H7 (cell line): Measurements from ENCODE around the genes TINAG, GFRAL and BMP5.

- RAMPAGE, long total RNA = no peak
Measured at GRCh38 chr6:53662392-53662853, 3.1 kb downstream of the KLHL31 start.

GRCh38 chr6:53825822-53826076 is 30.9 kb downstream of the LRRC1 start:
- RAMPAGE, long total RNA = no peak

- RAMPAGE, long total RNA = no peak
Measured at GRCh38 chr6:53856008-53856819, 61.4 kb downstream of the LRRC1 start.

DNA sequence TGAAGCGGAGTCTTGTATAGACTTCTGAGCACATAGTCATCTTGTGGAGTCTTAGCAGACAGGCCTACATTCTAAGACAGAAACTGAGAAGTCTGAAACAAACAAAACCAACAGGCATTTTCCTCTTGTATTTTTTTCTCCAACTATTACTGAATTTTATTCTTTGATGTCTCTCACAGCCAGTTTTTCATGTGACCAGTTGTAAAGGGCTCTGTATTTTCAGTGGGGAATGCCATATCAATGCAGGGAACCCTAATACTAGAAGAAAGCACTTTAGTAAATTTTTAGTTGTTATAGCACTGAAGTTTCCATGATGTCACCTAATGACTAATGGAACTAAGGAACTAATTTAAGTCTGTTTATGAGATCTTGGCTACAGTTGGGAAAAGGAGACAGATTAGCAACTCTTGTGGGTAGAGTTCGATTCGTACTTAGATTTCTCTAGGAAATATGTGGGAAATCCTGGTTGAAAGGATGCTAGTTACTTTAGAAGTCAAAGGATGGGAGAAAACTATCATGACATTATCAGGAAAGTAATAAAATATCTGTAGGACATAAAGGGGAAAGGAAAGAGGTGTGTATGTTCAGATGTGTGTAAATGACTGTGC is 103.2 kb downstream of the LRRC1 start:
- RAMPAGE, long total RNA = no peak

DNA sequence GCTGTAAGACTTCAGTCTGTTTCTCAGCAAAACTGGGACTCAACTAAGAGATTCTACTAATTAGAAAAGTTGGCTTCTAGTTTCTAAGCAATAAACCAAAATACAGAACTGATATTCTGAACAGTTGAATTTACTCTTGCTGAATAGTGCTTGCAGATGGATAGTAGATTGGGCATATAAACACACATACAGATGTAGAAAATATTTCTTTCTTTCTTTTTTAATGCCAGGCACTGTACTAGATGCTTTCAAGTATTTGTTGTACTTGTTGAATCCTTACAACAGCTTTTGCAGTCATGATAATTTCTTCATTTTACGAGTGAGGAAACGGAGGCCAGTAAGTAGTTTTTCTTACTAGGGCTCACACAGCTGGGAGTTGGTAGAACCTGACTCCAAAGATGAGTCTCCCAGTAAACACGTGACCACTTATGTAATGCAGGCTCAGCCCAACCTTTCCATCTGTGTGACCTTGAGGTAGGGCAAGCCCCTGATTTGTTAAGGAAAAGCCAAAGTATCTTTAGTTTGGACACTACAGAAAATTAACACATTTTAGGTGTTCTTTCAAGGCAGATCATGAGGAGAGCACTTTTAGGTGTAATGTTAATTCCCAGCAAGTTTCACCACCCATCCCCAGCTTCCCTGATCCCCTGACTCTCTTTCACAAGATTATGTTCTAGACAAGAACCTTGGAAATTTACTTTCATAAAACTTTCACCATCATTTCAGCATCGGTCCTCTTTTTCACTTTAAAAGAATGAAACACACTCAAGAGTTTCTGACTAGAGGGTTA is 111.2 kb downstream of the LRRC1 start:
- RAMPAGE, long total RNA = no peak

DNA sequence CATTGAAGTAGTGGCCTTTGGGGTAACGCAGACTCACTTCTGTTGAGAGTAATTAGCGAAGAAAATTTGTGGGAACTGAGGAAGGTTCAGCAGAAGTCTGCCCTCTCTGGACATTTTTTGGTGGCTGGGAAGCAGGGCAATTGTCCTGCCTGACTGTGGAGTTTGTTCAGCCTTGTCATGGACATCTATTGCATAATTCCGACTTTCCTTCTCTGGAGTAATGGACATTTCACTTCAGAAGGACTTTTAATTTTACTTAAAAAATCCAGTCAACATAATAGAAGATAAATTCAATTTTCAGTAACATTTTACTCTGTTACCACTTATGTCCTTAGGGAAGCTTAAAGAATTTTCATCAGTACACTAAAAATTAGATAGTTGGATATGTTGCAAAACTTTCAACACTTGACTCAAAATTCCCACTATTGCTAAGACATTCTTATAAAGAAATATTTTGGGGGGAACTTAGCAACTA is 100.8 kb upstream of the MLIP start:
- RAMPAGE, long total RNA = no peak

GRCh38 chr6:54010882-54011180 is 100.4 kb upstream of the MLIP start:
- RAMPAGE, long total RNA = no peak

GRCh38 chr6:54308308-54308752 is at the start of gene TINAG:
Gene TINAG, plus strand, starts transcription at chr6:54308441.
- RAMPAGE, long total RNA = no peak

DNA sequence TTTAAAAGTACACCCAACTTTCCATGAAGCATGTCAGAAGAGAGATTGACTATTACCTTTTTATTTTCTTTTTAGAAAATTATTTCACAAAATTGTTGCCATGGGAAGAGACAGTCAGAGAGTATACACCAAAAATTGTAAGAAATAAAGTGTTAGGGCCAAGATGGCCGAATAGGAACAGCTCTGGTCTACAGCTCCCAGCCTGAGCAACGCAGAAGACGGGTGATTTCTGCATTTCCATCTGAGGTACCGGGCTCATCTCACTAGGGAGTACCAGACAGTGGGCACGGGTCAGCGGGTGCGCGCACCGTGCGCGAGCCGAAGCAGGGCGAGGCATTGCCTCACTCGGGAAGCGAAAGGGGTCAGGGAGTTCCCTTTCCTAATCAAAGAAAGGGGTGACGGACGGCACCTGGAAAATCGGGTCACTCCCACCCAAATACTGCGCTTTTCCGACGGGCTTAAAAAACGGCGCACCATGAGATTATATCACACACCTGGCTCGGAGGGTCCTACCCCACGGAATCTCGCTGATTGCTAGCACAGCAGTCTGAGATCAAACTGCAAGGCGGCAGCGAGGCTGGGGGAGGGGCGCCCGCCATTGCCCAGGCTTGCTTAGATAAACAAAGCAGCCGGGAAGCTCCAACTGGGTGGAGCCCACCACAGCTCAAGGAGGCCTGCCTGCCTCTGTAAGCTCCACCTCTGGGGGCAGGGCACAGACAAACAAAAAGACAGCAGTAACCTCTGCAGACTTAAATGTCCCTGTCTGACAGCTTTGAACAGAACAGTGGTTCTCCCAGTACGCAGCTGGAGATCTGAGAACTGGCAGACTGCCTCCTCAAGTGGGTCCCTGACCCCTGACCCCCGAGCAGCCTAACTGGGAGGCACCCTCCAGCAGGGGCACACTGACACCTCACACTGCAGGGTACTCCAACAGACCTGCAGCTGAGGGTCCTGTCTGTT is 115.0 kb downstream of the FAM83B start:
- RAMPAGE, long total RNA = no peak

- RAMPAGE, long total RNA = no peak
Measured at GRCh38 chr6:55327281-55327519, at the start of gene GFRAL. Gene GFRAL, plus strand, starts transcription at chr6:55327469.

DNA sequence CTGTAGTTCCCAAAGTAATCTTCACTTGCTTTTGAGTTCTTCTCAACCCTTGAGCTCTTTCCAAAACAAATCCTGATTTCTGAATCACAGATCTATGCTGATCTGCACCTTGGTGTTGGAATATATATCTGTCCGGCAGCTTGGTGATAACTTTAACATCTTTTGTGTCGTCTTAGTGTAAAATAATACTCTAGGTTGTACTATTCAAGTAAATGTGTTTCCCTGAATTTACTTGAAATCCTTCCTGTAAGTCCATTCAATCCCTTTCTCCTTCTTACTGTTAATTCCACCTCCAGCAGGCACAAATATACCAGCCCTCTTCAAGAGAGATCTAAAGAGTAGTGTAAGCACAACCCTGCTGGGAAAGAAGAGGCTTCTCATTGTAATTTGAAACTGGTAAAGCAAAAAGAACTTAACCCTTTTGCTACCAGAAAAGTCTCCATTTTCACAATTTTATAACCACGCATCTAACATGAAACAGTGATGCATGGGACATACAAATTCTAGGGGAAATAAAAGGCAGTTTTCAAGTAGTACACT is at the start of gene BMP5:
Gene BMP5 (minus strand): TSS at position 340 of the 540 bp plus-strand sequence.
- RAMPAGE, long total RNA = no peak

DNA sequence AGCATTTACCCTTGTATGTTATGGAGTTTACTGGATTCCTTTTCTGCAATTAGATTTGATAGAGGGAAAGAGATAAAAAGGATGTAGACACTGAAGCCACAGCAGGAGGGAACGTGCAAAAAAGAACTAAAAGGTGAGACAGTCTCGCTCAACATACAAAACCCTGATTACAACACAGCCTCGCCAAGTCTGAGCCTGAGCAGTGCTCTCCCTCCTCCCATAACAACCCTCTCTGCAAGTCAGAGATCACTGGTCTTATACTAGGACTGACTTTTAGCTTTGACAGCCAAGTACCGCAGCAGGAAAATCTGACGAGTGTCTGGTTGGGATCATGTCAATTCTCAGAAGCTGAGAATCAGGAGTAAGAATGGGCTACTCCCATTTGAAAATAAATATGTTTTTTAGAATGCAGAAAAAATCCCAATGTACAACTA is 118.7 kb upstream of the COL21A1 start:
- RAMPAGE, long total RNA = no peak

- RAMPAGE, long total RNA = no peak
Measured at GRCh38 chr6:56497661-56498140, 250.3 kb upstream of the COL21A1 start.

DNA sequence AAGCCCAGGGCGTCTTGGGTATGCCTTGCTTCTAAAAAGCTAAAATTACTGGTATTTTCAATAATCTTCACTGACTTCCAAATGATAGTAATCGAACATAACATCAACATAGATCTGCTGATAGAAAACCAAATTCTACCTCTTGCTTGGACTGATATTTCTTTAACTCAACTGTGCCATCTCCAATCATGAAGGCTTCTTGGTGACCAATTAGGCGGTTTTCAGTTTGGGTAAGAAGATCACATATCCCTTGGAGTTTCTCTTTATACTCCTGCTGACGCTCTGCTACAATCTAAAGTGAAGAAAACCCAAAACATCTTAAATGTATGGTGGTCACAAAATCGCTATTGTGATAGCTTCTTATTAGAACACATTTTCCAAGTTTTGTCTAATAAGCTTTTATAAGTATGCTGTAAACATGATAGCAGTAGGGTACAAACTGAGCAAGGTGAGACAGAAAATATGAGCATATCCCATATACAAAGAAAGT is 352.6 kb upstream of the COL21A1 start:
- RAMPAGE, long total RNA = no peak

- RAMPAGE, long total RNA = no peak
Measured at GRCh38 chr6:56619934-56620730, 334.5 kb downstream of the DST start.

DNA sequence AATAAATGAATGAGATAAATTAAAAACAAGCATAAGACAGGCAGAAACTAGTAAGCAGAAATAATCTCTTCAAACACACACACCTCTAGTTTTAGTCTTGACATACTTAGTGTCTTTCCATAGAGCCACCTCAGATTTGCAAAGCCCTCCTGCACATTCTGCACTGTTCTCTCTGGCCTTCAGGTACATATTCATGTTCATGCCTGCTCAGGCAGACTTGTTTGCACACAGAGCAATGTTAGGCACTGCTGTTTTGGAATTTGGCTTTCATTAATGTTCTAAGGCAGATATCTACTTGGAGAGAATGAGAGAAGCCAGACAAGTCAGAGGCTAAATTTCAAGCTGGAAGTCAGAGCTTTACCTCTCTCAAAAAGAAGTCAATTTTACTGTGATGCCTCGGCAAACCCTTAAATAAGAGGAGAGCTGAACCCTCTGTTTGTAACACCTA is 290.6 kb downstream of the DST start:
- RAMPAGE, long total RNA = no peak

DNA sequence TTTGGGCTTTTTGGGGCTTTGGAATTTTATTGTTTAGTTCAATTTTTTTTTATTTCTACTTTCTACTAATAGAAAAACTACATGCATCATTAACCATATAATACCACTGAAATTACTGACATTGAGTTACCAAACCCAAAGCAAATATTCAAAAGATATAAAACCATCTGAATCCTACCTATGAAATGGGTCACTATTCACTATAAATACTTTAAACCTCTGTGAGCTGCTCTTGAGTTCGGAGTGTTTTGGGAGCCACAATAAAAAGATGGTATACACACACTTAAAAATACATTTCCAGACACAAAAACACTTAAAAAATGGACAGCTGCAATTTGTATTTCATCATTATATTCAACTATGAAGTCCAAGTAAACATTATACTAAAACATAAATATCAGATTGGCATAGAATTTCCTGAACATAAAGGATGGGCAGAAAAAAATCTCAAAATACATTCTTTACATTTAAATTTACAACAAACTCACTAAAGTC is 112.5 kb downstream of the DST start:
- RAMPAGE, long total RNA = no peak

- RAMPAGE, long total RNA = no peak
Measured at GRCh38 chr6:56954036-56954446, 589 bp downstream of the DST start.

- RAMPAGE, long total RNA = no peak
Measured at GRCh38 chr6:57252873-57253470, 30.9 kb upstream of the RAB23 start.

DNA sequence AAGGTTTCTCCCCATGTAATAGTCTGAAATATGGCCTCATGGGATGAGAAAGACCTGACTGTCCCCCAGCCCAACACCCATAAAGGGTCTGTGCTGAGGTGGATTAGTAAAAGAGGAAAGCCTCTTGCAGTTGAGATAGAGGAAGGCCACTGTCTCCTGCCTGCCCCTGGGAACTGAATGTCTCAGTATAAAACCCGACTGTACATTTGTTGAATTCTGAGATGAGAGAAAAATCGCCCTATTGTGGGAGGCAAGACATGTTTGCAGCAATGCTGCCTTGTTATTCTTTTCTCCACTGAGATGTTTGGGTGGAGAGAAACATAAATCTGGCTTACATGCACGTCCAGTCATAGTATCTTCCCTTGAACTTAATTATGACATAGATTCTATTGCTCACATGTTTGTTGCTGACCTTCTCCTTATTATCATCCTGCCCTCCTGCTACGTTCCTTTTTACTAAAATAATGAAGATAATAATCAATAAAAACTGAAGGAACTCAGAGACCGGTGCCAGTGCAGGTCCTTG is 1630.6 kb downstream of the KHDRBS2 start:
- RAMPAGE, long total RNA = no peak